ENCODE measurements around a stretch of chr21.

DNA sequence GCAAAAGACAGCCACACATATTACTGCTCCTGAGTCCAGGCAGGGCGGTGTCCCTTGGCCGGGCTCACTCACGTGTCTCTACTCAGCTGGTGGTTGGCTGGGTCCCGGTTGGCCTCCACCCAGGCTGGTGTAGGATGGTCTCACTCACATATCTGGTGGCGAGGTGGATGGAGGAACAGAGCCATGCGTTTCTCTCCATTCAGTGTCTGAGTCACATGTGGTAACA lies 65.7 kb upstream of the FAM3B start:
- RRBS = no CpG with 5 or more reads among the region's 6 CpGs

GRCh38 chr21:41275105-41275843 lies 41.3 kb upstream of the FAM3B start:
- RRBS = no CpG with 5 or more reads among the region's 23 CpGs

DNA sequence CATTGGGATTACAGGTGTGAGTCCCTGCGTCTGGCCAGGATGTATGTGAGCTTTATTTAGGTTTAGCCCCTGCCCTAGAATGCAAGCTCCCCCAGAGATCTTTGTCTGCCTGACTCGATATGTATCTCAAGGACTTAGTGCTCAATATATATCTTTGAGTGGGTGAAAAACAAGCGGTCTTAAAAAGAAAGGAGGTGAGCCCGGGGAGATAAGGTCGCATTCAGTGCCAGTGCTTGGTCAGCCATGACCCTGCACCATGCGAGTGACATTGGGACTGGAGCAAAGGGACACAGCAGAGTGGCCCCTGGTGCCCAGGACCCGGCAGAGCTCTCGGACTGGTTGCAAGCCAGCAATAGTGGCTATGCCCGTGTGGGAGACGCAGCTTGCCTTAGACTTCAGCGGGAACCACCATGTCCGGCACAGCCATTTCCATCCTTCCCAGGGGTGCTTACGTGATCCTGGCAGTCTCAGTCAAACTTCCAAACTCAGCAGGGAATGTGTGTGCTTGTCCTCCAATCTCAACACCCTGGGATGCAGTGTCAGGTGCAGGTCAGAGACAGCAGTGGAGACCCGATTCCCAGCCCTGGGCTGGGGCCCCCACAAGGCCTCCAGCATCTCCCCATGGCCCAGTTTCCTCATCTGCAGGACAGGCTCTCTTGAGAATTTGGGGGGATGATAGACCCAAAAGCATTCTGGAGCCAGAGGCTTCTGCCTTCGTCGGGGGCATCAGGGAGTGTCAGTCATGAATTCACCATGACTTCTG lies 1.7 kb downstream of the MX2 start:
- RRBS = 96% methylated on average over 6 of the region's 16 CpGs

DNA sequence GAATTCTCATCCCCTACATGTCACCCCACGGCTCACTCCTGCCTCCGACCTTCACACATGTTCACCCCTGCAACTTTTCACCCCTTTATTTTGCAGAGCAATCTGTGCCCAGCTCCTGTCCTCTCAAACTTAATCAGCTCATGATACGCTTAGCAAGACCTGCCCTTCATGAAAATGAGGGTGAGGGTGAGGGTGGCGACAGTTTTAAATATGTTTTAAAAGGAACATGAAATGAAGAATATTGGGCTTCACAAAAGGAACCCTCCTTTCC lies 6.6 kb downstream of the MX2 start:
- RRBS = no CpG with 5 or more reads among the region's 4 CpGs

GRCh38 chr21:41396378-41397125 lies 29.5 kb upstream of the MX1 start:
- RRBS = no CpG with 5 or more reads among the region's 10 CpGs

- RRBS = no CpG with 5 or more reads among the region's 6 CpGs
Measured at GRCh38 chr21:41432238-41432527, 6.1 kb downstream of the MX1 start.

DNA sequence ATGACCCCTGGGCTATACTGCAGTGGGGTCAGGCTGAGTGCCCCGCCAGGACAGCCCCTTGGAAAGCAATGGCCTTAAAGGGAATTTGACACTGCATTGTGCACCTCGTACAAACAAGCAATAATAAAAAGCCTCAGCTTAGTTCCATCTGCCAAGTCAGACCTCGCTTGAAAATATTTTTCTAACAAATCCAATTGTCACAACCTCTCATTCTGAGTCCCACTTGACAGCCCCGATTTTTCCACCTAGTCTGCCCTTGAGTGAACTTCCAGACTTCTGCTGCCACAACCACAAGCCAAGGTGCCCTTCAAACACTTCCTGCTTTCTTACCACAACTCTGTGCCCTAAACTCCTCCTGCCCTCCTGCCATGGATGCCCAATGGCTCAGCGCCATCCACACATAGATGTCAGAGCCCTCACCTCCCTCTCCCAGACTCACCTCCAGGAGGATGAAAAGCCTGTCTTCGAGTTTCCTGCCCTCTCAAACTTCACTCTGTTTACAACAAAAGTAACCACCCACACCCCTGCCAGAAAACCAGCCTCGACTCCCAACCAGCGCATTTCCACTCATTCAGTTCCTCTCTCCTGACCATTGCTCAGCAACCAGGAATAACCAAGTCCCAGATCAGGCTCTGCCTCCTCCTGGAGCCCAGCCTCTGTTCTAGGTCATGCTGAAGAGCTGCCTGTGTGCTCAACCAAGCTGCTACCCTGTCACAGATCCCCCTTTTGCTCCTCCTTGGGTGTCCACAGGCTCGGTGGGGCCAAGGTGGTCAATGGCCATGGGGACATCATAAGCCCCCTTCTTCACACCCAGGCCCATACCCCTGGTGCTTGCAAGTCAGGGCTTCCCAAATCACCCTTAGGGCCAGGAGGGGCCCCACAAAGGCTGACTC lies 3.8 kb downstream of the TMPRSS2 start:
- RRBS = no CpG with 5 or more reads among the region's 9 CpGs

GRCh38 chr21:41504821-41505310 lies 3.1 kb downstream of the TMPRSS2 start:
- RRBS = no CpG with 5 or more reads among the region's 2 CpGs

- RRBS = 30% methylated on average over 2 of the region's 17 CpGs
Measured at GRCh38 chr21:41559979-41560730, 52.2 kb upstream of the TMPRSS2 start.

- RRBS = no CpG with 5 or more reads among the region's 12 CpGs
Measured at GRCh38 chr21:41568627-41569144, 60.7 kb upstream of the TMPRSS2 start.

- RRBS = no CpG with 5 or more reads among the region's 8 CpGs
Measured at GRCh38 chr21:41616067-41616648, 108.2 kb upstream of the TMPRSS2 start.

- RRBS = 11% methylated on average over 4 of the region's 16 CpGs
Measured at GRCh38 chr21:41664921-41665449, 101.9 kb downstream of the RIPK4 start.

GRCh38 chr21:41680923-41681963 lies 85.6 kb downstream of the RIPK4 start:
- RRBS = 30% methylated on average over 2 of the region's 41 CpGs

GRCh38 chr21:41759234-41759734 lies 7.6 kb downstream of the RIPK4 start:
- RRBS = no CpG with 5 or more reads among the region's 8 CpGs

- RRBS = no CpG with 5 or more reads among the region's 5 CpGs
Measured at GRCh38 chr21:41764529-41765196, 2.2 kb downstream of the RIPK4 start.

DNA sequence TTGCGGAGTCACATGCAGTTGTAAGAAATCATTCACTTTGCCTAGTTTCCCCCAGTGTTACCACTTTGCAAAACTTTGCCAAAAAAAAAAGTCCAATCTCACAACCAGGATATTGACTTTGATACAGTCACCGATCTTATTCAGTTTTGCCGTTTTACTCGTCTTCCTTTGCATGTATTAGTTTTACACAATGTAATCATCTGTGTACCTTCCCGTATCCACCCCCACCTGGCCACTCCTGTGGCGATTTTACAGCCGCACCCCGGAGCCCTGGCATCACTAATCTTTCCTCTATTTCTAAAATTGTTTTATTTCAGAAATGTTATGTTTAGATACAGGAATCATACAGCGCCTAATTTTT lies 447 bp upstream of the RIPK4 start:
- RRBS = no CpG with 5 or more reads among the region's 9 CpGs

DNA sequence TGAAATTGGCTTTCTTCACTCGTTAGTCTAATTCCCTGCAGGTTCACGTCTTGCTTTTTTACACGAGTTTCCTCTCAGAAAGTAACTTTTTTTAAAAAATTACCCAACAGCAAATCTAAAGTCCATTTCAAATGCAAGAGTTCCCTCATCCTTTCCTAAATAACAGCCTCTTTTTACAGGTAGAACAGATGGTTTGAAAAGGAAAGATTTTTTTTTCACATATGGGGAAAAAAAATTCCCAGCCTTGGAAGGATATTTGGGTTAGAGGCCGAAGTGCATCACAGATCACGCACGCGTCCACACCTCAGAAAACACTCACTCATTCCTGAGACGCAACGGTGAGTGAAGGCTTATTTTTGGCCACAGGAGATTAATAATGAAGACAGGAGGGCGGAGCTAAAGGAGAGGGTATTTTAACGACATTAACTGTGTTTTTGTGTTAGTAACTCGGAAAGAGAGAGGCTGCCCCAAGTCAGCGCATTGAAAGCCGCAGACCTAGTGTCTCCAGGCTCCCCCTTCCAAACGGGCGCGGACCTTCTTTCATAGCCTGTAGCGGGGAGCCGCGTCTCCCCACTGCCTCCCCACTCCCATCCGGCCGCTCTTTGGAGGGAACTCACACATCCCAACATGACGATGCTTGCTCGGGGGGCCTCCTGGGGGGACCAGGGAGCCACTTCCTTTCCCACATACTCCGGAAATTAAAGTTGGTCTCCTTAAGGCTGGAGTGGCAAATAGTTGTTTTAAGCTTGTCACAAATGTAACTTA lies 1.0 kb upstream of the RIPK4 start:
- RRBS = 5% methylated on average over 3 of the region's 25 CpGs

DNA sequence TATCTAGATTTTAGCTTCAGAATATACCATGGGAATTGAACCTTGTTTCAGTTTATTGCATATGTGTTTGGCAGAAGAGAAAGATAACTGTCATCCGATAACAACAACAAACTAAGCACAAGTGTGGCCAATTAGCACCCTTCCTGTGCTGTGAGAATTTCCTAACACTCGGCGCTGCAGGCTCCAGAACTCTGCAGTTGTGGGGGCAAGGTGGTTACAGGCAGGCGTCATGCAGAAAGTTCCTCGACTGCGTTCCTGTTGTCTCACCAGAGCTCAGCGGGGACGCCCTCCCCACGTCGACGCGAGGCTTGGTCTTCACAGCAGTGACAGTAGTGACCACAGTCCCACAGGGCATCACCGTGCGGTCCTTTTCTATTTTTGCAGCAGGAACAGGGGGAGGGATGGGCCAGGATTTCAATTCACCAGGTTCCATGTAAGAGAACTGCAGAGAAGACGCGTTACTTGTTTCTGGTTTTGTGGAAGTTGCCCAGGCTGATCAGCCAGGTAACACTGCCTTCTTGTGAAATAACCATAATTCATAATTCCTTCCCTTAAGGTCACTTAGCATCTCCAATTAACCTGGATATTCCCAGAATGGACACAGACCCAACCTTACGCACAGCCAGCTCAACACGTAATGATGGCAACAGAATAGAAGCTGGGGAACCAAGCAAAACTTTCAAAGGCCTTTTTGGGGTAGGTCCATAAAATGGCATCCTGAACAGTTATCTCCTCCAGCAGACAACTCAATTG lies 27.8 kb upstream of the PRDM15 start:
- RRBS = no CpG with 5 or more reads among the region's 18 CpGs

DNA sequence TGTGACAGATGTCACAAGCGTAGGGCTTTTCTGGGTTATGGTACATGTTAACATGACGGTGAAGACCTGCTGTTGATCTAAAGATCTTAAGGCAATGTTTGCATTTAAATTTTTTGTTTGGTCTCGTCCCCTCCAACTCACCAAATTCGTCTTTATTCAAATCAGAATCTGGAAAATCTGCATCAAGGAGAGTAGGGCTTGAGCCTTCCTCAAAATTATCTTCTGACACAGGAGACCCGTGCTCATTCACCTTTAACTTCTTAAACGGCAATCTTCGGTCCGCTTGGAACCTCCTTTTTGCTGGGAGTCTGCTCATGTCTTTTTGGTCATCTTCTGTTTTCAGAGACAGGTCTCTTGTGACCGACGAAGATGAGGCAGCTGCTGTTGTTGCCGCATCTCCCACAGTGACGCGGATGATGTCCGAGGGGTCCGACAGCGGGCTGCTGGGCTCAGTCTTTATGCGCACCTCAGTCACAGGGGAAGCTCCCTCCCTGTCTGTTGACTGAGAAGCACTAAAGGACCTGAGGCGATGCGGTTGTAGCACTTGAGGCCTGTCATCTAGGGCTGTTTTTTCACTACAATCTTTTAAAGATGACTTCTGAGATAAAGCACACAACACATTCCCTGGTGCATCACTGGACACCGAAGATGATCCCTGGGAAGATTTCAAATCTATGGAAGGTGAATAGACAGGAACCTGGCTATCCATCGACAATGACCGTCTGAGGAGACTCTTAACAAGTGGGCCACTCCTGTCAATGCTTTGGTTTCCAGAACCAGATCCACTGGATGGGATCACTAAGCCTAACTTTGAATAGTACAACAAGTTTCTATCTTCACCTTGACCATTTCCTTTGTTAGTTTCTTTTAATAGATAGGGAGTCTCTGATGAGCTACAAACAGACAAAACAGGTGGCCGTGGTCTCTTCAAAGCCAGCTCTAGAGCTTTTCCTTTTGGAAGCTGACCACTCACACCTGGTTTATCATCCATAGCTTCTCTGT lies 17.5 kb downstream of the ZBTB21 start:
- RRBS = no CpG with 5 or more reads among the region's 23 CpGs

DNA sequence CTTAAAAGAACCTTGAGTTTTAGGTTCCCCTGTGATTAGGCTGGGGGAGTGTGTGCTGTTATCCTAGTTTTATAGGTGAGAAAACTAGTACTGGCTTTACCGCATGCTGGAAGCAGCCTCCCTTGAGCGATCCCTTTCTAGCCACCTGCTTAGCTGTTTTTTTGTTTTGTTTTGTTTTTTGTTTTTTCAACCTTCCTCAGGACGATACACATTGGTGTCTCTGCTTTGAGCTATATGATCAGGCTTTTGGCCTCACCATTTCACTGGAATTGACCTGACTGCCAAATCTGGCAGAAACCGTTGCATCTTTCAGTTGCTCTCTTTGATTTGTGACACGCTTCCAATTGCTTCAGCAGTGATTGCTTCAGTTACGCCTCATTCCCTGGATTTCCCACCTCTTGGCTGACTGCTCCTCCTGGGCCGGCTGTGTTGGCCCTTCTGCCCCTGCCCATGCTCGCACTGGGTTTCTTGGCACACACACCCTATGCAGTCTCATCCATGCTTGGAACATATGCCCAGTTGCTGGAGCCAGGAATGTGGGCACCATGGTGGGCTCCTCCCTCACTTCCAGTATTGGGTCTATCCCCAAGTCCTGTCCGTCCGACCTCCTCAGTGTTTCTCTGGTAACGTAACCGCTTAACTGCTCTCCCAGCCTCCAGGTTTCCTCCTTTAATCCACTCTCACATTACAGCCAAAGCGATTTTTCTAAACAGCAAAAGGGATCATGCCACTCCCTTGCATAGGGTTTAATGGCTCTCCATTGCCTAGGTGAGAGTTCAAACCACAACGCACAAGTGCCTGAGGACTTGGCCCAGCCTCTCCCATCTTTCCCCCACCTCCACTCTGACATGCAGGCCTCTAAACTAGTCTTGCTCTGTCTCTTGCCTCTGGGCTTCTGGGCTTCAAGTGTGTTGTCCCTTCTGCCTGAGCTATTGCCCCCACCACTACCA lies 2.2 kb upstream of the ZBTB21 start:
- RRBS = no CpG with 5 or more reads among the region's 14 CpGs